SJSA1 (cell line): ENCODE results near the genes TUBB8B and TYMS.

DNA sequence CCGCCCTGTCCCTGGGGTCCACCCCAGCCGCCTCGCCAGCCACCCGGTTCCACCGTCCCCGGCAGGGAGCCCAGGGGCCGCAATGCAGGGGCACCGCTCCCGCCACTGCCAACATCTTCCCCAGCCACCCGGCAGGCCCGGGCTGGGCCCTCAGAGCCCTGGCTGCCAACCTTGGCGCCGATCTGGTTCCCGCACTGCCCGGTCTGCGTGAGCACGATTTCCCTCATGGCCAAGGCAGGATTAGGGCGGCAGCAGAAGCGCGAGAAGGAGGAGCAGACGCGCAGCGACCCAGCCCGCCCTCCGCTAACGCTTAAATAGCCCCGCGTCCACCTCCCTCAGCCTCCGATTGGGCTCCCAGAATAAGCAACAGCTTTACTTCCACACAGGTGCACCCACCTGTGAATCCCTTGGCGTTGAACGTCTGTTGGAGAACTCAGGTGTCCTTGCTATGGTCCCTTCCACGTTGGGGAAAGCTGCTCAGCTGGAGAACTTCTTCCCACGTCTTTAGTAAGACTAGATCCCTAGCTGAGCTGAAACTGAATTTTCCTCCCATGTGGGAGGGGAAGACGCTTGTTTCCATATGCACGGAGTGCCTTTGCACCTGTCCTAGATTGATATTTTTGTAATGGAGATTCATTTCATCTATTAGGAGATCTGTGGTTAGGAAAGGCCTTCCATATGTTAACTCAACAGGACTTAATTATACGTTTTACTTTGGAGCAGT is at the start of gene TUBB8B:
TSS of gene TUBB8B (minus strand) at position 285 of the 724 bp plus-strand sequence.
- RAMPAGE, long total RNA, result no peak

DNA sequence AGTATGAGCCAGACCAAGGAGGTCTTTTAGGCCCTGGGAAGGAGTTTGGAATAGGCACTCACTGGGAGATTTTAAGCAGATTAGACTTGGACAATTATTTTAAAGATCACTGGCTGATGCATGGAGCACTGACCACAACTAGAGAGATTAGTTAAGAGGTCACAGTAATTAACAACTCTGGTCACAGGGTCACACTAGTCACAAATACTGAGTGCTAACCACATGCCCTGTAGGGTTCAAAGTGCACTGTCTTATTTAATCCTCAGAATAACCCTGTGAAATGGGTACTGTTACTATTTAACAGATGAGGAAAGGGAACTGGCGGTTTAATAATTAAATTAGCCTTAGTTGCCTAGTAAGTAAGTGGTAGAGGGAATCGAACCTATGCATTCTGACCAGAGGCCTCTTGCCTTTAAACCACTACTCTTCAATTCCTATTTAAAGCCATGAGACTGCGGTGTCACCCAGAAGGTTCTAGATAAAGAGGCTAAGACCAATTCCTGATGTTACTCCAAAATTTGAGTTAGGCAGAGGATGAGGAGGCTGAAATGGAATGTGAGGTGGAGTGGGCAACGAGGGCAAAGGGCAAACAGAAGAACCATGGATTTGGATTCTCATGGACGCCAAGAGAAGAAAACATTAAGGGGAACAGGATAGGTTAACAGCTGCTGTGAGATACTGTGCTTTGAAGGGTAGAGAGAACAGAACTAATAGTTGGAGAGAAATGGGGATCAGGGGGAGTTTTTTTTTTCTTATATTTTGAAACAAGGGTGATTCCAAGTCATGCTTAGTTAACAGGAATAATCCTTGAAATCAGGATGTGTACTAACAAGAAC is 49.7 kb downstream of the THOC1 start:
- RAMPAGE, long total RNA, result no peak

DNA sequence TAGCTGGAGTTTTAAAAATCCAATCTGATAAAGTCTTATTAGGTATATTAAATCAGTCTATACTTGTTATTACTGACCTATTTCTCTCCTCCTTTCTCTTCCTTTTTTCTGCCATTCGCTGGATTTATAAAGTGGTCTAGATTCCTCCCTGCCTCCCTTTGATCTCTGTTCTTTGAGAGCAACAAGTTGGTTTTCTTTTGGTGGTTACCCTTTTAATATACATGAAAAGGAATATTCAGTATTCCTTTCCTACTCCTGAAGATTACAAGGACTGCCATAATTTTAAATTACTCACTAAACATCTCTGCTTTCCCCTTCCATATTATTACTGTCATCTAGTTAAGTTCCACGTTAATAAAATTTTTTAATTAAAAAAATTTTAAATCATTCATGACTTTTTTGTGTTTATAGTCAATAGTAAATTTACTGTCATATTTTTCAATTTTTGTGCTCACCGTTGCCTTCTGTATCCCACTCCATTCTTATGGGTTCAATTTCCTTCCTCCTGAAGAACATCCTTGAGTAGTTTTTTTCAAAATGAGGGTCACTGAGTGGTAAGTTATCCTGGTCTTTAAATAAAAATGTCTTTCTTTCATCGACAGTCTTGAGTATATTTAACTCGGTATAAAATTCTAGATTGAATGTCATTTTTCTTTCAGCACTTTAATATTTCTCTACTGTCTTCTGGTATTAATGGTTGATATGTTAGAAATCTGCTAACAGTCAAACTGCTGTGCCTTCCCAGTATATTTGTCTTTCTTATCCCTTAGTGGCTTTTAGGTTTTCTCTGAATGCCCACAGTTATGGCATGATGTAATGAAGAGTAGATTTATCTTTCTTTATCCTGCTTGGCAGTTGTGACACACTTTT is 23.8 kb downstream of the THOC1 start:
- RAMPAGE, long total RNA, result no peak

DNA sequence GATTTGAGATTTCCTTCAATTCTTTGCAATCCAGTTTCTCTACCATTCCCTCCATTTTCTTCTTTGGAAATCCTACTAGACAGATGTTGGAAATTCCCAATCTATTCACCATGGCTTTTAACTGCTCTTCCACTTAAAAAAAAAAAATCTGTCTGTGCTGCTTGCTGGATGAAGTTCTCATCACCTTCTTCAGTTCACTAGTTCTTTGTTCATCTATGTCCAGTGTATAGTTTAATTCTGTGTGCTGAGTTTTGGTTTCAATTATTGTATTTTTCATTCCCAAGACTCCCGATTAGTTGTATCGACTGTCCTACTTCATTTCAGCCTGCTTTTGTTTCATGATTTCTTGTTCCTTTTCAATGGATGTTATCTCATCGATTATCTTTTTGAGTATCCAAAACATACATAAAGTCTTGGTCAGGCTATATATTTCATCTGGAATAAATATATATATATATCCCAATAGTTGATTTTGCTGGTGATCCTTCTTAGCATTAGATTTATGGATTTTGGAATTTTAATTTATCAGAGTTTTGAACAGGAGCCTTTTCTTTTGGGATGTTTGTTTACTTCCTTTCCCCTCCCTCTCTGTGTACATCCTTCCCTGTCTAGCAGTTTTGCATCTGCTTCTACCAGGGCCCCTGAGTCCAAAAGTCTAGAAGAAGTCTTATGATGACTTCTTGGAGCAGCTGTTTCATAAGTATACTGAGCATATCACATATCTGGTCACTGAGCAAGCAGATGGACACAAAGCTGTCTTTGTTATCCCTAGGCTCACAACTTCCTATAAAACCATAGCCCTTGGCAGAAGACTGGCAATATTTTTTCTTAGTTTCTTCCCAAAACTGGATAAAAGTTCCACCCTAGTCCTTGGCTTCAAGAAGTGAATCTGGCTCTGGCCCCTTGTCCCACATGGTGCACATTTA is 22.9 kb downstream of the THOC1 start:
- RAMPAGE, long total RNA, result no peak

DNA sequence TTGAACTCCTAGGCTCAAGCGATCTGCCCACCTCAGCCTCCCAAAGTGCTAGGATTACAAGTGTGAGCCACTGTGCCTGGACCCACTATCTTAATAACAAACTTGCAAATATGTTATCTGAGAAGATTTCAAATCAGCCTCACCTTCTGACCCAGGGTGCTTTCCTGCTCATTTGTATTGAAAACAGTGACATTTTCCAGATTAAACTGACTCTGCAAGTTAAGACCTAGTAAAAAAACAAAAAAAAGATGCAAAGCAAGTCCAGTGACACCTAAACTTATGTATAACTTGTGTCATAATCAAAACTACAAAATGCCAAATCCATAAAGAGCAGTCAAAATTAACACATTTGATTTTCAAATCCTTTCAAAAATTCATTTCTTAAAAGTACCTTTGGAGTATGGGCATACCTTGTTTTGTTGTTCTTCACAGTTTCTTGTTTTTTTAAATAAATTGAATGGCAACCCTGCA is 13.7 kb downstream of the THOC1 start:
- RAMPAGE, long total RNA, result no peak

DNA sequence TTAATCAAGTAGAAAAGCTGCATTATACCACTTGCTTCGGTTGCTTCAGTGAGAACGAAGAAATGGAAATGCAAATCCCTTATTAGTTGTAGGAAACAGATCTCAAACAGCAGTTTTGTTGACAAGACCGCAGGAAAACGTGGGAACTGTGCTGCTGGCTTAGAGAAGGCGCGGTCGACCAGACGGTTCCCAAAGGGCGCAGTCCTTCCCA is 315 bp upstream of the TYMS start:
- RAMPAGE, long total RNA, result no peak

DNA sequence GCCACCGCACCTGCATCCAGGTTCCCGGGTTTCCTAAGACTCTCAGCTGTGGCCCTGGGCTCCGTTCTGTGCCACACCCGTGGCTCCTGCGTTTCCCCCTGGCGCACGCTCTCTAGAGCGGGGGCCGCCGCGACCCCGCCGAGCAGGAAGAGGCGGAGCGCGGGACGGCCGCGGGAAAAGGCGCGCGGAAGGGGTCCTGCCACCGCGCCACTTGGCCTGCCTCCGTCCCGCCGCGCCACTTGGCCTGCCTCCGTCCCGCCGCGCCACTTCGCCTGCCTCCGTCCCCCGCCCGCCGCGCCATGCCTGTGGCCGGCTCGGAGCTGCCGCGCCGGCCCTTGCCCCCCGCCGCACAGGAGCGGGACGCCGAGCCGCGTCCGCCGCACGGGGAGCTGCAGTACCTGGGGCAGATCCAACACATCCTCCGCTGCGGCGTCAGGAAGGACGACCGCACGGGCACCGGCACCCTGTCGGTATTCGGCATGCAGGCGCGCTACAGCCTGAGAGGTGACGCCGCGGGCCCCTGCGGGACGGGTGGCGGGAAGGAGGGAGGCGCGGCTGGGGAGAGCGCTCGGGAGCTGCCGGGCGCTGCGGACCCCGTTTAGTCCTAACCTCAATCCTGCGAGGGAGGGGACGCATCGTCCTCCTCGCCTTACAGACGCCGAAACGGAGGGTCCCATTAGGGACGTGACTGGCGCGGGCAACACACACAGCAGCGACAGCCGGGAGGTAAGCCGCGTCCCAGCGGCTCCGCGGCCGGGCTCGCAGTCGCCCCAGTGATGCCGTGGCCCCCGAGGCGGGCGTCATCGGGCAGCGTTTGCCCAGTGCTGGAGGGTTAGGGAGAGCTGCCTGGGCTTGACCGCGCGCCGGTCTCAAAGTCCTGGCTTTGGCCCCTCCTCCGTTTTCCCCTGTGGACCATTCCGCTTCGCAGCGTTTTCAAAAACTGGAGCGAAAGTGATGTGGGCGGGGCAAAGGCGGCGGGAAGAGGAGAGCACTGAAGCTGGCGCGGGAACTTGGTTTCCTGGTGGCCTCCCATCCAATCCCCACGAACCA is at the start of gene TYMS:
TSS of gene TYMS (plus strand) at position 210 of the 1,050 bp plus-strand sequence.
- RAMPAGE, long total RNA, result no peak

DNA sequence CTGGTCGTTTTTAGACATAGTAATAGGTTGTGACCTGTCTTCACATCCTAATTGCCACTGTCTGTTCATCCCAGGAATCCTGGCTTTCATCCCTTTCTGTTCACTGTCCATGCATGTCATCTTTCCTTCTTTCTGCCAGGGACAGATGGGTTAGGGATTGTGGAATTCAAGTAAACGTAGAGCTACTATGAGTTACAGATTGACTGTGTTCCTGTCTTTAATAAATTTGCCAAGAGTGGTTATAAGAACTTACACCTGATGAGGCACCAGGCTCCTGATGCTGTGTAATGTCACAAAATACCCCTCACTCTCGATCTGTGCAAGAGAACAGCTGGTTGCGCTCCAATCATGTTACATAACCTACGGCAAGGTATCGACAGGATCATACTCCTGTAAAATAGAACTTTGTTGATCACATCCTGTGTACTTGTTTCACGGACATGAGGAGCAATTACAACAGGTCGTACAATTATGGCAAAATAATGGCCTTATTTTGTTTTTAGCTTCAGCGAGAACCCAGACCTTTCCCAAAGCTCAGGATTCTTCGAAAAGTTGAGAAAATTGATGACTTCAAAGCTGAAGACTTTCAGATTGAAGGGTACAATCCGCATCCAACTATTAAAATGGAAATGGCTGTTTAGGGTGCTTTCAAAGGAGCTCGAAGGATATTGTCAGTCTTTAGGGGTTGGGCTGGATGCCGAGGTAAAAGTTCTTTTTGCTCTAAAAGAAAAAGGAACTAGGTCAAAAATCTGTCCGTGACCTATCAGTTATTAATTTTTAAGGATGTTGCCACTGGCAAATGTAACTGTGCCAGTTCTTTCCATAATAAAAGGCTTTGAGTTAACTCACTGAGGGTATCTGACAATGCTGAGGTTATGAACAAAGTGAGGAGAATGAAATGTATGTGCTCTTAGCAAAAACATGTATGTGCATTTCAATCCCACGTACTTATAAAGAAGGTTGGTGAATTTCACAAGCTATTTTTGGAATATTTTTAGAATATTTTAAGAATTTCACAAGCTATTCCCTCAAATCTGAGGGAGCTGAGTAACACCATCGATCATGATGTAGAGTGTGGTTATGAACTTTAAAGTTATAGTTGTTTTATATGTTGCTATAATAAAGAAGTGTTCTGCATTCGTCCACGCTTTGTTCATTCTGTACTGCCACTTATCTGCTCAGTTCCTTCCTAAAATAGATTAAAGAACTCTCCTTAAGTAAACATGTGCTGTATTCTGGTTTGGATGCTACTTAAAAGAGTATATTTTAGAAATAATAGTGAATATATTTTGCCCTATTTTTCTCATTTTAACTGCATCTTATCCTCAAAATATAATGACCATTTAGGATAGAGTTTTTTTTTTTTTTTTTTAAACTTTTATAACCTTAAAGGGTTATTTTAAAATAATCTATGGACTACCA is 15.4 kb downstream of the TYMS start:
- RAMPAGE, long total RNA, result no peak

DNA sequence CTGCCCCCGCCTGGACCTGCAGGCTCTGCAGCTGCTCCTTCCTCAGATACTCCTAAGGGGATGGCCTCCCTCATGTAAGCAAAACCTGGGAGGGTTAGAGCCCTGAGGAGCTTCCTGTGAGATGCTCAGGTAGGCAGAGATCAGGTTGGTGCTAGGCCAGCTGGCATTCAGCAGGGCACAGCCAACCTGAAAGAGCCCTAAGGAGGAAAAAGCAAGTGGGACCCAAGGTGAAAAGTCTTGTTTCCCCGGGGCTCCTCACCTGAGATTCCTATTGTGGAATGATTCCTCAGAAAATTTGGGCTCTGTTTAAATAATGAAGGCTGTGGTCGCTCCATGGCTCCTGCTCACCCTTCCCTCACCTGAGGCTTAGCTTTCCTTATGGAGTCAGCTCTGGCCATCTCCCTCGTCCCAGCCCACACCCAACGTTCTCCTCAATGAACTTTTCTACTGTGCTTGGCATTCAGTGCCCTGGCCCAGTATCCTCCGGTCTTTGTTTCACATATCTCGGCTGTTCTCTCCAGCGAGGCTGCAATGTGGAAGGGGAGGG is 23.9 kb downstream of the TYMS start:
- RAMPAGE, long total RNA, result no peak

- RAMPAGE, long total RNA, result no peak
Observed at GRCh38 chr18:688227-688952, 24.0 kb downstream of the ENOSF1 start.

DNA sequence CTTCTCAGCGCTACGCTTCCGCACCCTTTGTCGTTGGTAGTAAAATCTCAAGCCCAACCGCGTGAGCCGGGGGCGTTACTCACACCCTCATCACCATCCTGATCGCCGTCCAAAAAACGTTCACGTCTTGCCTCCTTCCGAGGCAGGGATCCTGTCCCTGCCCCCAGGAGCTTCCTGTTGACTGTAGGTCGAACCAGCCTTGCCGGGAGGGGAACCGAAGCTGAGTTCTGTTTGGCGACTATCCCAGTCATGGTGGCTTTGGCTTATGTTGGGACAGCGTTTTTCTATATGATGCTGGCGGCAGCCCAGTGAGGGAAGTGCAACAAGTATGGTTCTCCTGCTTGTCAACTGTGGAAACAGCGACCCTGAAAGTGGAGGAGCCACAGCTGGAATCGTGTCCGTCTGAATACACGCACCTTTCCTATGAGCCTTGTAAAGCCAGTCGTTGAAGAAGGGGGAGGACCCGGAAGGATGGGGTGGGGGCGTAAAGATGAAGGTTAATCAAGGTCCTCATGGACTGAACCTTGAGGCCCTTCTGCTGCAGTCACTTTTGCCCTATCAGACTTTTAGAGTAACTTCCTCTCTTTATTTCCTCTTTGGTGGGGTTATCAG is 887 bp upstream of the YES1 start:
- RAMPAGE, long total RNA, result no peak

GRCh38 chr18:907136-908019 is 2.7 kb downstream of the ADCYAP1 start:
- RAMPAGE, long total RNA, result no peak

DNA sequence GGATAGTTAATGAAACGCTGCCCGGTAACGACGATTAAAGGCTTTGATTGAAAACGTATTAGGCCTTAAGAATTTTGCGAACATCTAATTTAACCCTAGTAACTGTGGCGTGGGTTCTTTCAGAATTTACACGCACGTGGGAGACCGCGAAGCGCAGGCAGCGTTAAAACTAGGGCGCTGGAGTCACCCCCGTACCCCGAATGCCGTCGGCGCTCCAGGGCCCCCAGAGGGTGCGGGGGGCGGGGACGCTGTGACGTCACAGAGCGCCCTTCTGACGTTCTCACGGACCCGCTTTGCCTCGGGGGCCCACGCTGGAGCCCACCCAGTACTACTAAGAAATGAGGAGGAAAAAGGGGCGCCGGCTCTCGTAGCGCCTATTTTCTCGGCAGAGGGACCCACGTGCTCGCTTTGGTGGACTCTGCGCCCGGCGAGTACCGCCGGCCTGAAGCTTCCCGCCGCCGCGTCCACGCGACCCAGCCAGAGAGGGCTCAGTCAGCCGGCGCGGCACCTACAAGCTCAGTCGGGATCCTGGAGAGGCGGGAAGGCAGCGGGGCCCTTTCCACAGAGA is 537 bp upstream of the SMCHD1 start:
- RAMPAGE, long total RNA, result no peak

DNA sequence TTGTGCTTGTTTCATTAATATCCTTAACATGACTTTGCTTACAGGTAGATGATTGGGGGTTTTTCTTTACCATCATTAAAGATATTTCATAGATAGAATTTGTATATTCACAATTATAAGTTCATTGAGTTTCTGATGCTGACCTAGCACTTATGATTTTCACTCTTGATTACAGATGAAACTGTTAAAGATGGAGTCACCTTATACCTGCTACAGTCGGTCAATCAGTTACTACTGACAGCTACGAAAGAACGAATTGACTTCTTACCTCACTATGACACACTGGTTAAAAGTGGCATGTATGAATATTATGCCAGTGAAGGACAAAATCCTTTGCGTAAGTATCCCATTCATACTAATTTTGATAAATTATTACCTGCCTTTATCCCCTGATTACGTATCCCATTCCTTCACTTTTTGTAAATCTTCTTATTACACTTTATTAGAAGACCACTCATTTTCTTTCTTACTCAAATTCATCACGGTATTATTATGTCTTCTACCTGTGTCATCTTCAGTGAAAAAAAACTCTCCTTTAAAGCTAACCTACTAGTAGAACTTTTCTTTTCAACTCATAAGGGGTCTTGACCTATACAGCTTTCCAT is 11.3 kb downstream of the SMCHD1 start:
- RAMPAGE, long total RNA, result no peak

- RAMPAGE, long total RNA, result no peak
Observed at GRCh38 chr18:2688003-2689119, 32.8 kb downstream of the SMCHD1 start.

DNA sequence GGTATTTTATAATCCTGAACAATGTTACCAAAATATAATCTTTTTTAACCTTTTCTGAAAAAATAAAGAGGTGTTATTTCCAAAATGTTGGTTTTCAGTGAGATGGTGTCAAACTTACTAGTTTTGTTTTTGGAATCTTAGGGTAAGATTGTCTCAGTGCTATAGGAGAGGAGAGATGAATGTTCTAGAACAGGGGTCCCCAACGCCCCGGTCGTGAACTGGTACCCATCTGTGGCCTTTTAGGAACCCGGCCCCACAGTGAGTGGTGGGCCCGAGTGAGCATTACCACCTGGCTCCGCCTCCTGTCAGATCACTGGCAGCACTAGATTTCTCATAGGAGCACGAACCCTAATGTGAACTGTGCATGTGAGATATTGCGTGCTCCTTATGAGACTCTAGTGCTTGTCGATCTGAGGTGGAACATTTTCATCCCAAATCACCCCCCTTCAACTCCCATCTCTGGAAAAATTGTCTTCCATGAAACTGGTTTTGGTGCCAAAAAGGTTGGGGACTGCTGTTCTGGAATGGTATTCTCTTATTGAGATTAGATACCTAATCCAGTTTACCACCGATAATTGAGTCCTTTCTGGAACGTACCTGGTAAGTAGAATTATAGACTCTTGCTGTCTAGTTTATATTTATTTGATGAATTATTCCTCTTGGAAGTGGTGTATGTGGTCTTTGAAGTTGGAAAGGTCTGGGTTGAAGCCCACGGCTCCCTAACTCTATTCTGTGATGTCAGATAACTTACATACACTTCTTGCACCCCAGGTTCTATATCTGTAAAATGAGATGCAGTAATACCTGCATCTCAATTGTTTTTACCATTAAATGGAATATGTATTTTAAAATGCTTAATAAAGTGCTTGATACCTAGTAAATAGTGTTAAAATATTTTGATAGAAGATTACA is 40.8 kb downstream of the SMCHD1 start:
- RAMPAGE, long total RNA, result no peak

DNA sequence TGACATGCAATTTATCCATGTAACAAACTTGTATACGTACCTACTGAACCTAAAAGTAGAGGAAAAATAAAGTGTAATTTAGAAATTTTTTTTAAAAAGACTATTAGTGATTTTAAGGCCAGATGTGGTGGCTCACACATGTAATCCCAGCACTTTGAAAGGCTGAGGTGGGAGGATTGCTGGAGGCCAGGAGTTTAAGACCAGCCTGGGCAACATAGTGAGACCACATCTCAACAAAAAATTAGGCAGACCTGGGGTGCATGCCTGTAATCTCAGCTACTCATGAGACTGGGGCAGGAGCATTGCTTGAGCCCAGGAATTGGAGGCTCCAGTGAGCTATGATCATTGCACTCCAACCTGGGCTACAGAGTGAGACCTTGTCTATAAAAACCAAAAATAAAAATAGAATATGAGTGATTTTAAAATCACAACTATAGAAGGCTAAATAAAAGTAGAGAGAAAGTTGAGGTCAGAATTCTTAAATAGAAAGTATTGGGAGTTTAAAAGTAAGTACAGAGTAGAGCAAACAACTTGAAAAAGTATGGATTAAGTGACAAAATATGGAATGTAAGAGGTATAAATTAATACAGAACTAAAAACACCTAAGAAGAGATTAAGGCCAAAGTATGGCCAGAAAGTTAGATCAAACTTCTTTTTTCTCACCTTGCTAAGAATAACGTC is 81.9 kb downstream of the SMCHD1 start:
- RAMPAGE, long total RNA, result no peak

GRCh38 chr18:2754077-2754824 is 92.6 kb upstream of the EMILIN2 start:
- RAMPAGE, long total RNA, result no peak

DNA sequence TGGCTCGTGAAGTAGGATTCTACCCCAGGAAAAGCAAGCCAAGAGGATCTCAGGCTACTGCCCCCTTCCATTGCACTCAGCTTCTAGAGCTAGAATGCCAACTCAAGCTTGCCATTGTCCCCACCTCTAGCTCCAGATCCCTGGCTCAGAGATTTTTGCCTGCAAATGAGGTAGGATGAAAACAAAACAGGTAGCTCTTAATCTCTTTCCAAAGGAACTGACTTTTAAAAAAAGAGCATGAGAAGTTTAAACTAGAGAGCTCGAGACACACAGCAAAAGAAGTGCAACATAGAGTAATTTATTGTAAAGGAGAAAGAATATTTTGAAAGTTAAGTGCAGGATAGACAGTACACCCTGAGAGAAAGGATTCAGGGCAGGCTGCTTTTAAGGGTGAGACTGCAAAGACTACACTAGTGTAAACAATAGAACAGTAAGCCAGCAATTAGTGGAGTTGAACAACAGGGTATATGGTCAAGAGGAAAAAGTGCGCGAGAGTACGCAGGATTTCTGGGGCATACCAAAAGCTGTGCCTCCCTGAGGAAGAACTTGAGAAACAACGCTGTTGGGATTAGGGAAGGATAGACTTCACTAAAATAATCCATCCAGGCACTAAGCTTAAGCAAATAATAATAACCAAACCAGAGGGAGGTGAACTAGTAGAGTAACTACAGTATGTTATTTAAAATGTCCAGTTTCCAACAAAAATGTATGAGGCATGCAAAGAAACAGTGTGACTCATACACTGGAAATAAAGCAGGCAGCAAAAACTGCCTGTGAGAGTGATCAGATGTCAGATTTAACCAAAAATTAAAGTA is 40.8 kb upstream of the EMILIN2 start:
- RAMPAGE, long total RNA, result no peak

DNA sequence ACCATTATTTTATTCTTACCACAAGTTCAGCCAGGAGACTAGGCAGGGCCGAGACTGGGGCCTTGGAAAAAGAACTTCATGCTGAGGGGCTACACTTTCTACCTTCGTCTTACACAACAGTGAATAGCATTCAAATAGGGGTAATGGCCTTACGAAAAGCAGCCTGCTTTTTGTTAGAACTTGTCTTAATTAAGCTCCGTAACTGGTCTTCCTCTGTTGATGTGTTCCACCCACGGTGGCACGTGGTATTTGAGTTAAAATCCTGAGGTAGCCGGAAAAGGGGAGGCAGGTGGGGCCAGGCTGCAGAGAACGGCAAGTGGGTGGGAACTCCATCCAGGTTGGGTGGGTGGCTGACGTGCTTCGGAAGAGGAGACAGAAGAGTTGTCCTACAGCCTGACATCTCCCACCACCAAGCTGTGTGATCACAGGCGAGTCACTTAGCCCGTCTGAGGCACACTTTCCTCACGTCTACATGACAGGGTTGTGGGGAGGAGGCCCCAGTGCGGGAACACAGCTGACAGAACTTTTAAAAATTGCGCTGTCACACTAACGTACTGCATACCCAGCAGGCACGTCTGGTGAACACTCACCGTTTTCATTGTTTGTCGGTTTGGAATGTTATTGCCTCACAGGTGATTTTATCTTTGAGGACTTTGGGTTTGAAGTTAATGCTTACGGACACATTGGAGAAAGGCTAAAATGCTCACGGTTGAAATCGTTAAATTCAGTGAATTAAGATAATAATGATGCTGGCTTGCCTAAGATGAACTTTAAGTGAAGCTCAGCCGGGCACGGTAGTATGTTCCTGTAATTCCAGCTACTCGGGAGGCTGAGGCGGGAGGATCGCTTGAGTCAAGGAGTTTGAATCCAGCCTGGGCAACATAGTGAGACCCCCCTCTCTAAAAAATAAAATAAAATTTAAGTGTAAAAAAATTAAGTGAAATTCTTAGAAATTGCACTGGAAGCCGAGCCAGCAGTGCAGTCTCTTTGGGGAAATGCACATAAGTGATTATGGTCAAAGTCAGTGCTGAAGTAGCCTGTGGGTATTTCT is 8.8 kb downstream of the EMILIN2 start:
- RAMPAGE, long total RNA, result no peak